ENCODE measurements around a stretch of chr4.

DNA sequence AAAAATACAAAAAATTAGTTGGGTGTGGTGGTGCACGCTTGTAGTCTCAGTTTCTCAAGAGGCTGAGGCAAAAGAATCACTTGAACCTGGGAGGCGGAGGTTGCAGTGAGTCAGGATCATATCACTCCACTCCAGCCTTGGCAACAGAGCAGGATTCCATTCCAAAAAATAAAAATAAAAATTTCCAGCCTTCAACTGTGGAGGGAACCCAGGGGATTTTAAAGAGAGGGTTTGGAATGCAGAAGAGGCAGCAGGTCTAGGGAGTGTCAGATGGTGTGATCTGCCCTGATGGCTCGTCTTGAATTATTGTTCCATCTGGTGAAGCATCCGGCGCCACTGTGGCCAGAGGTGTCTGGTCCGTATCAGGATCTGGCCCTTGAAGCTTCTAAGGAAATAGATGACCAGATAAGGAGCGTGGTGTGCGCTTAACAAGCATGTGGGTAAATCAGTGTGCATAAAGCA is 51.6 kb downstream of the LRP2BP start:
- RRBS: no CpG with 5 or more reads among the region's 8 CpGs

GRCh38 chr4:185723093-185723938 is 88.7 kb downstream of the SORBS2 start:
- RRBS: no CpG with 5 or more reads among the region's 7 CpGs

DNA sequence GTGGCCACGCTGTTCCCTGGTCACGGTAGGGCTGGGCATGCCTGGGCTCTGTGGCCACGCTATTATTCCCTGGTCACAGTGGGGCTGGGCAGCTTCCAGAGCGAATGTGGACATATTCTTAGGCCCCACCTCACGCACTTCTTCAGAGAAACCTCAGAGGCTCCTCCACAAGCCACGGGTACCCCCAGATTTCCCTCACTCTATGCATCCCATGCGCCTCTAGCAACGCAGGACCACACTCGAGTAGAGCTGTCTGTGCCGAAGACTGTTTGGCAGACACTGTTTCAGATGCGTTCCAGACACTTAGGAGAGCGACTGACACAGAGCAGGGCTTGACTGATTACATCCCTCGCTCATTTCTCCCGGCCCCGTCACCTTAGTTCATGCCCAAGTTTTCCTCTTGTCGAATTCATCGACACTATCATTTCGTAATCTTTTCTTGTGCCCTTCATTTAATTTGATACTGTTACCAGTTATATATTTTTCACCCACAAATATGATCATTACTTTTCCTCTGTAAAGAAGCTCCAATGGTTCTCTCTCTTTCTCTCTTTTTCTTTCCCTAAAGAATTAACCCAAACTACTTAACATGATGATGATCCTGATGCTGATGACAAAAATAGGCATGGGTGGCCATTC is 15.0 kb downstream of the SORBS2 start:
- RRBS: no CpG with 5 or more reads among the region's 18 CpGs

- RRBS: no CpG with 5 or more reads among the region's 21 CpGs
Measured at GRCh38 chr4:185820480-185821129, 8.6 kb upstream of the SORBS2 start.

- RRBS: no CpG with 5 or more reads among the region's 7 CpGs
Measured at GRCh38 chr4:186160982-186161625, 30.3 kb upstream of the CYP4V2 start.

DNA sequence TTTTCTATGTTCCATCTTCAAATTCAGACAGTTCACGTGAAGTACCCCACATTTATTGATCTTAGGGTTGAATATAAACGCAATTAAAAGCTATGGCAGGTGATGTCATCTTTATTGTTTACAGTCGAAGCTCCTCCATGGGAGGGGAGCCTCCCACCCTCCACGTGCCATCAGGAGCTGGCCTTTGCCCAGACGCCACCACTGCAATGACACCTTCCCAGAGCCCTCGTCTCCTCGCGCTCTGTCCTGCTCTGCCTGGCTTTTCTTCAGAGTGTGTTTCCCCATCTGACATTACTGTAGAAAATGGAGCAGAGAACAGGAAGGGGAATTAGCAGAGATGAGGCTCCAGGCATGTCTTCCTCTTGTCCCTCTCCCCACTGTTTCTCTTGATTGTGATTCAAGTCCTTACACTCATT is 18.8 kb upstream of the CYP4V2 start:
- RRBS: no CpG with 5 or more reads among the region's 8 CpGs

DNA sequence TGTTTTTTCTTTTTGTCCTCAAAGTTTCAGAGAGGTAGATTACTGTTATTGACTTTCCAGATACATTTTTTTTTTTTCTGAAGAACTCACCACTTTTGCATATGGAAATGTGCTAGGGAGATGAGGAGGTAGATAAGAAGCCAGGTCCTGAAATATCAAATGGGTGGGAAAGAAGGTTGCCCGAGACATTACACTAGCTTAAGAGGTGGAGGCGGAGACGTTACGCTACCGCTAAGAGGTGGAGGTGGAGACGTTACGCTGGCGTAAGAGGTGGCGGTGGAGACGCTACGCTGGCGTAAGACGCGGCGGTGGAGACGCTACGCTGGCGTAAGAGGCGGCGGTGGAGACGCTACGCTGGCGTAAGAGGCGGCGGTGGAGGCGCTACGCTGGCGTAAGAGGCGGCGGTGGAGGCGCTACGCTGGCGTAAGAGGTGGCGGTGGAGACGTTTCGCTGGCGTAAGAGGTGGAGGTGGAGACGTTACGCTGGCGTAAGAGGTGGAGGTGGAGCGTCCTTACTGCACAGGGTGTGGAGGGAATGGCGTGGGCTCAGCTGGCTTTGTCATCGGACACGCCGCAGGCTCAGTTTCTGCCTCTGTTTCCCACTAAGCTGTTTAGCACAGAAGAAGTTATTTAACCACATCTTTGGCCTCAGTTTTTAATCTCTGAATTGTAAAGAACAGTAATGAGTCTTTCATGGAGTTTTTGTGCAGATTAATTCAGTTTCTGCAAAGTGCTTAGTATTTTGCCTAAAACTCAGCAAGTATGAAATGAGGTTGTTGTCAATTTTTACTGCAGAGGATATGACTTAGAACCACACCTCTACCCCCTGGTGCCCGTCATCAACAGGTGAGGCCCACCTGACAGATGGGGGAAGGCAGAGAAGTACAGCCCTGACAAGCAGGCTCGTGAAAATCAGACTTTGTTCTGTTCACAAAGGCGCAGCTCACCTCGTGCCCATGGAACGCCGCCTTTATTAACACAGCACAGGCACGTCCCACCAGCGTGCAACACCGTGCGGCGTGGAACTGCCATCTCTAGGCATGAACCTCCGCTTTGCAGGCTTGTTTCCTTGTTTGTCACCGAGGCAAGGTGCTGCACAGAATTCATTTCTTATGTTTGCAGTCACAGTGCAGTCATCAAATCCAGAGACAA is 13.0 kb downstream of the CYP4V2 start:
- RRBS: no CpG with 5 or more reads among the region's 58 CpGs

- RRBS: no CpG with 5 or more reads among the region's 9 CpGs
Measured at GRCh38 chr4:186205122-186205562, 13.8 kb downstream of the CYP4V2 start.

- RRBS: no CpG with 5 or more reads among the region's 9 CpGs
Measured at GRCh38 chr4:186215748-186216561, 11.4 kb upstream of the KLKB1 start.

GRCh38 chr4:186500766-186501532 is 54.4 kb downstream of the MTNR1A start:
- RRBS: no CpG with 5 or more reads among the region's 39 CpGs

DNA sequence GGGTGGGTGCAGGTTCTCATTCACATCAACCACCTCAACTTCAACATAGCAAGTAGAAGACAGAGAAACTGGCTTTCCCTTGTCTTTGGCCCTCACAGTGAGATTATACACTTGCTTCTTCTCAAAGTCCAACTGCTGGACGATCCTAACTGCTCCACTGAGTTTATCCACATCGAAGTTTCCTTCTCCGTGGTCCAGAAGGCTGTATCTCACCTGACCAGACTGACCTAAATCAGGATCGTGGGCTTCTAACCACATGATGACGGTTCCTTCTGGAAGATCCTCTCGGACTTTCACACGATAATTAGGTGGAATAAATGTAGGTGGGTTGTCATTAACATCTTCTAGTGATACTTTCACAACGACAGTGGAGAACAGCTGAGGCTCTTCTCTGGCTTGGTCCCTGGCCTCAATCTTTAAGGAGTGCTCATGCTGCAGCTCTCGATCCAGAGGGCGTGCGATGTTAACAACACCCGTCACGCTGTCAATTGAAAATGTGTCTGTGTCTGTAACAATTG is 16.9 kb downstream of the FAT1 start:
- RRBS: no CpG with 5 or more reads among the region's 13 CpGs

GRCh38 chr4:186707591-186708594 is 15.8 kb downstream of the FAT1 start:
- RRBS: no CpG with 5 or more reads among the region's 25 CpGs

DNA sequence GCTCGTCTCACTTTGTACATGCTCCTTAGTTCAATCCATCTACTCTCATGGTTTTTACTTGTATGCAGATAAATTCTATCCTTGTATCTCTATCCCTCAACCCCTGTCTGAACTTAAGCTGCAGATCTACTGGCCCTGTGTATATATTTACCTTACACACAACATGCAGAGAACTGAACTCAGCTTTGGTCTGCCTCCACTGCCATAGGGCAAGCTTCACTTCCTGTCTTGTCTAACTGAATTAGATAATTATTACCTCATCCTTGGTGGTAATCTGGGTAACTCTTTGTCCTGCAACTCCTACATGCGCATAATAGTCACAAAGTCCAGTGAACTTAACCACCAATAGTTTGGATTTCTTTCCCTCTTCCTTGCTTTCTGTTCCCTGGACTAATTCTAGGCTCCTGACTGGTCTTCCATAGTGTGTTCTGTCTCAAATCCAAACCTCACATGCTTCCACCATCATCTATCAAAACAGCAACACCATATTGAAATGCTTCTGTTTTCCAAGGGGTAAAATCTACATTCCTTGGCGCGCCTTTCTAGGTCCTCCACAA is 32.2 kb upstream of the FAT1 start:
- RRBS: no CpG with 5 or more reads among the region's 4 CpGs

- RRBS: no CpG with 5 or more reads among the region's 21 CpGs
Measured at GRCh38 chr4:186765564-186766671, 42.3 kb upstream of the FAT1 start.

GRCh38 chr4:186851975-186852616 is 128.4 kb upstream of the FAT1 start:
- RRBS: no CpG with 5 or more reads among the region's 5 CpGs

GRCh38 chr4:186936402-186937394 is 213.0 kb upstream of the FAT1 start:
- RRBS: no CpG with 5 or more reads among the region's 10 CpGs

- RRBS: no CpG with 5 or more reads among the region's 8 CpGs
Measured at GRCh38 chr4:188459961-188460452, 320.8 kb downstream of the TRIML1 start.

DNA sequence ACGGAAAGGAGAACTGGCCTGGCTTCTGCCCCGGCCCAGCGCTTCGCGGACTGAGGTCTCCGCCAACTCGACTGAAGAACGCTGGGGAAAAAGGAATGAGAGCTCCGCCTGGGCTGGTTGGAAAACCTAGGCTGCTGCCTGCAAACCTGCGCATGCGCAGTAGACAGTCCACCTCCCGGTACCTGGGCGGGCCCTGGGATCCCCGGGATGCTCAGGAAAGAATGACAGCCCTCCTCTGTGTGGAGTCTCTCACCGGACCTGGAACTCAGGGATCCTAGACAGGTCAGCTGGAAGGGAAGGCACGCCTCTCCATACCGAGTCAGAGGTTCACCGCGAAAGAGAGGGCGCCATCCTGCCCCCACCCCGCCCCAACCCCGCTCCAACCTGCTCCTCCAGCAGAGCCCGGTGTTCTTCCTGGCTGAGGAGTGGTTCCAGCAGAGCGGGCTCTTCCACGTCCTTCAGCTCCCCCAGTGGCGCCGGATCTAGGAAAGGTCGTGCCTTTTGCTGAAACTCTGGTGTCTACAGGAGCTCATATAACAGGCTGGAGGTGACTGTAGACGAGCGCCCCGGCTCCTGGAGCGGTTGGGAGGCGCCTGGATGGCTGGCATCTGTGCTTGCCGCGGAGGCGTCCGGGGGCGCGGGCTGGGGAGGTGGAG is 5.9 kb downstream of the FRG2 start:
- RRBS: no CpG with 5 or more reads among the region's 39 CpGs

All from GM12892 (cell line).